Temporal lobe (tissue), 2 donors: ENCODE measurements around a stretch of chr6.

GRCh38 chr6:12010131-12010570 lies 2.0 kb upstream of the HIVEP1 start:
- RAMPAGE, long total RNA = no peak

GRCh38 chr6:12065023-12066073 lies 53.2 kb downstream of the HIVEP1 start:
- RAMPAGE, long total RNA = no peak

GRCh38 chr6:12324061-12324289 lies 33.8 kb downstream of the EDN1 start:
- RAMPAGE, long total RNA = no peak

- RAMPAGE, long total RNA = no peak
Measured at GRCh38 chr6:12366585-12367113, 76.5 kb downstream of the EDN1 start.

- RAMPAGE, long total RNA = no peak
Measured at GRCh38 chr6:12422724-12423249, 132.6 kb downstream of the EDN1 start.

DNA sequence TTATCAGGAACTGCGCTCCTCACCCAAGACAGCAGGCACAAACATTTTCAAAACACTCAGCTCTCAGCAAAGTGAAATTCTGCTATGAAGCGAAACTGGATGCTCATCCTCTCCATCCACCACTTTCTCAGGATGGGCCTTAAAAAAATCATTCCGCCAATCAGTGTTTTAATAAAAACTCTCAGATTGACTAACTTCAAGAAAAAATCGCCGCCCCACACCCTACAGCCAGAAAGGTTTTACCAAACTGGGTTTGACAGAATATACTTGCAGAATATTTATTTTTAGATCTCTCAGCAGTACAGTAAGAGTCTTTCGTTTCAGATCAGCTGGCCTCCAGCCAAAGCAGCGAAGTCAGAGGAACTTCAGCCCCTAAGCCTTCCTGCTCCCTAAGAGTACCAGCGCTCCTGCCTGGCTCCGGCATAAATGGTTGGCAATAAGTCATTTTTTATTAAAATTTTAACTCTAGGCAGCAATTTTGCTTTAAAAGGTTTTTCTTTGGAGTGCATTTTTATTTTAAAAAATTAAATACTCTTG lies 24.7 kb downstream of the TBC1D7 start:
- RAMPAGE, long total RNA = no peak

DNA sequence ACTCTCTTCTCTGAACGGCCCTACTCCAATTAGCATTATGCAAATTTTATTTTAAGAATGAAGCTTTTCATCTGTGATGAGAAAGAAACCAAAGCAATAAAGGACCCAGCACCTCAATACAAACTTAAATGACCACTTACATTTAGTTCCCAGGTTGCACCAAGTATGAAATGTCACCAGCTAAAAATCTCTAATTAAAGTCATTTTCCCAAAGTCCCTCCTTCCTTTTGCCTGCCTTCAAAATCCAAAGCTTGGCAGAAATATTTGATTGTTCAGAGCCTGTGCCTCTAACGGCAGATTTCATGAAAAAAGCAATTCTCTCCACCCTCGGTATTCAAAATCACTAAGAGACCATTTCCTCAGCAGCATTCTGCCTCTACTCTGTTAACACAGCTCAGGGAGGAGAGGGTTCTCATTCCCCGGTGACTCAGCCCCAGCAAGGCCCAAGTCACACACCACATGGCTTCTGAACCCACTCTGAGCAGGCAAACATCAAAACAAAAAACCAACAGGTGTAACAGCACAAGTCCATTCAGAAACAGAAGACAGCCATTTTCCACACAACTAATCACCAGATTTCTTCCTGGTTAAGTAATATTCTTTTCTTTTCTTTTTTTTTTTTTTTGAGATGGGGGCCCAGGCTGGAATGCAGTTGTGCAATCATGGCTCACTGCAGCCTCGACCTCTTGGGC lies 55.6 kb downstream of the GFOD1 start:
- RAMPAGE, long total RNA = no peak

GRCh38 chr6:13470043-13470941 lies 17.1 kb downstream of the GFOD1 start:
- RAMPAGE, long total RNA = no peak

DNA sequence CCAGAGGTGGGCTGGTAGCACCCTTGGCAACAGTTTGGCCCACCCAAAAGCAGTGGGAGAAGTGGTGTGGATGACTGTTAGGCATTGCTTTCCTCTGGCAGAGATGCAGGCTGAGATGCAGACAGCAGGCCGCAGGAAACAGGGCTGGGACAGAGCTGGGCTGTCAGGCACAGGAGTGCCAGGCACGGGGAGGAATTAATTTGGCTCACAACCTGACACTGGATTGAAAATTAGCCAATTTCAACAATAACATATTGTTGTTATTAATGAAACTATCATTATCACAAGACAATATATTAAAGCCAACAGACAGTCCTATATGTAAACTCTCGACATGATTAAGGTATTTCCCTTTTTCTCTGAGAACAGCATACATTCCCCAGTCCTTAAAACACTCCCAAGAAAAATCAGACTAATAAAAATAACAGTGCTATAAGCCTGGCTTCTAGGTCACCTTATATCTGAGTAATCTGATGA lies 15.6 kb upstream of the SIRT5 start:
- RAMPAGE, long total RNA = no peak

- RAMPAGE, long total RNA = no peak
Measured at GRCh38 chr6:13578959-13579241, 4.5 kb downstream of the SIRT5 start.

DNA sequence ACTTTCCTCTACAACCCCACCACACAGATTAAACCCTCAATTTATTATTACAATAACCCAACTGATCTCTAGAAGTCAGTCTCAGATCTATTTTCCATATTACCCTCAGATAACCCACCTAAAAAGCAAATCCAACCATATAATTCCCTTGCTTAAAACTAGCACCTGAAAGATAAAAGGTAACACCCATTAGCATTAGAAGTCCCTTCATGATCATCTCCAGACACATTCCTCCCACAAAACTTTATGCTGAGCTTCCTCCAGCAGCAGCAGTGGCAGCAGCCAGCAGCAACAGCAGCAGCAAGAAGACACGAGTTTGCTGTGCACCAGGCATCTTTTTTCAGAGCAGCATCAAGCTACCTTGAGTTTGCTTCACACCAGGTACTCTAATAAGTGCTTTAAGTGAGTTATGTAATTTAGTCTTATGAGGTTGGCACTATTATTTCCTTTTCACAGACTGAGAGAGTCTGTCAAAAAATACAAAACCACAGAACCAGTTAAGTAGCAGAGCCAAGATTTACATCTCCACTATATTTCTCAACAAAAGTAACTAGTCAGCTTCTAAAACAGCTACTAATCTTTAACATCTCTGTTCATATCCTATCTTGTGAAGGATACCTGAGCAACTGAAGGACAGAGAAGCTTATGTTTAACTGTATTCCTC lies 23.8 kb downstream of the RANBP9 start:
- RAMPAGE, long total RNA = no peak

DNA sequence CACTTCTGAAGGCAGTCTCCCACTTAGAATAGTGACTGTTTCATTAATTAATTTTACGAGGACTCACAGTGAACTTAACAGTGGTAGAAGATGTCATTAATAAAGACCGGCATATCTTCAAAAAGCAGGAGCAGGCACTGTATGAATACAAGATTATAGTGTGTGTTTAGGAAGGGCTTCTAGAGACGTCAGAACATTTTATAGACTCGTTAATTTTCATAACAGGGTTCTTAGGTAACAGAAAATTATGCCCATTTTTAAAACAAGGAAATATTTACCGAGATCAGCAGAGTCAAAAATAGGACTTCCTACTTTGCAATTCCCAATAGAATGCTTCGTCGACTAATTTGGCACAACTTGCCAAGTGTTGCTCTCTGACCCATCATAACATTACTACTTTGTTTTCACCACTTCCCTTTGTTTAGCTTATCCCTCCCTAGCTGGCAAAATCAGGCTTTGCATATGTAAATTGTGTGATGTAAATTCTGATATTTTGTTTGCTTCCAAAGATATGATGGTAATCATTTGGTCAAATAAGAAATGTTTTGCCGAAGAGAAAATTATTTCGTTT lies 855 bp upstream of the RANBP9 start:
- RAMPAGE, long total RNA = no peak

DNA sequence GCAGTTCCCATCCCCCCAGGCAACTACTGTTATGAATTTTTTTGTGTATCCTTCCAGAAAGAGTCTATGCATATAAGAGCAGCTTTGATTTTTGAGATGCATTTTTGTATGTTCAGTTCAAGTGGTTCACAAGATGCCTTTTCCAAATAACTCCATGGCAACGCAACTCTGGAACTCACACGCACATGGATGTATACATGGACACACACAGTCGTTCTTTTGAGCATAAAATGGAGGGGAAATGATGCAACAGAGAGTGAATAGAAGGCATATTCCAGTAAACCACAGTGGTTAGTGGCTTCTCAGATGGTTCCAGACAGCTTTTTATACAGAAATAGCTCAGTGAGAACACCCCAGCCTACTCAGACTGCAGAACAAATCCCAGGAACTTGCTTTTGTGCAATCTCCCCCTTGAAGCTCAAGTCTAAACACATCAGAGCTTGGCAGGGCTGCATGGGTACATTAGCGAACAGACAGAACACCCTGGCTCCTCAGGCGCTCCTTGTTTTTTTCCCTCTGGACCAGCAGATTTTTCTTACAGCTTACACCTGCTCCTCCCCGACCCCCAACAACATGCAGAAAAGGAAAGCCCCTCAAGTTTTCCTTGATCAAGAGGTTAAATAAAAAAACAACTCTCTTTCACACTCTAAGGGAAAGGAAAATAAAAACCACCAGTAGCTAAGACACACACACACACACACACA lies 51.0 kb upstream of the RANBP9 start:
- RAMPAGE, long total RNA = no peak

GRCh38 chr6:13810983-13811437 lies 3.3 kb downstream of the MCUR1 start:
- RAMPAGE, long total RNA = no peak

DNA sequence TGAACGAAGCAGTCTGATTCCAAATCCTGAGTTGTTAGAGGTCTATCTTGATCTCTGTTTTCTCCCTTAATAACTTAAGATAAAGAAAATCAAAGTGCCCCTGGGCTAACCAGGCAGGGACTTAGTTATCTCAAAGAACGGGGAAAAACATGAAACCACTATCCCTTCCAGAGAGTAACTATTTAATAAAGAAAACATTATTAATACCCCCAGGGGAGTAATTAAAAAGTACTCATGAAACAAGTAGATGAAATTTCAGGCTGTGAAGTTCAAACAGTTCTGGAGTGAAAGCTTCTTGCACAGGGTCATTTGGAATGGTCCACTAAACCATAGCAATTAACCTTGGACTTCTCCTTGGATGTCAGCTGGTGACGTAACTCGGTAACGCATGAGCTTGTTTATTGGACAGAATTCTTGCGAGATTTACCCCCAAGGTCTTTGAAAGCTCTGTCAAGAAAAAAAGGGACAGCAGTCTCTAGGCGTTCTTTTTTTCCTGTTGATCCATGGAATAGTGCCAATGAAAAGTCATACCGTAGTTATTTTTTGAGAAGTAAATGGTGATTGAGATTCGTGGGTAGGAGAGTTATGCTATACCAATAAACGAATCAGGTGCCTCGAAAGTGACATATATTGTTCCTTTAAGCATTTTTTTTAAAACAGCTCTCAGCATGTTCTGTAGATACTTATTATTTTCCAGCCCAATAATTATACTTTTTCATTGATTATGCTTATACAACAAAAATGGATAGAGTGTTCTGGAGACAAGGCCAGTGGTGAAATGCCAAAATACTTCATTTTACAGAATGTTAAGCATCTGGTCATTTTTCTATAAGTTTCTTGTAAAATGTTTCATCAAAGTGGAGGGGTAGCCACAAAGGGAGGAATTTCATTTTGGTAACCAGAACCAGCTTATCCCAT lies 2.3 kb downstream of the CD83 start:
- RAMPAGE, long total RNA = no peak

DNA sequence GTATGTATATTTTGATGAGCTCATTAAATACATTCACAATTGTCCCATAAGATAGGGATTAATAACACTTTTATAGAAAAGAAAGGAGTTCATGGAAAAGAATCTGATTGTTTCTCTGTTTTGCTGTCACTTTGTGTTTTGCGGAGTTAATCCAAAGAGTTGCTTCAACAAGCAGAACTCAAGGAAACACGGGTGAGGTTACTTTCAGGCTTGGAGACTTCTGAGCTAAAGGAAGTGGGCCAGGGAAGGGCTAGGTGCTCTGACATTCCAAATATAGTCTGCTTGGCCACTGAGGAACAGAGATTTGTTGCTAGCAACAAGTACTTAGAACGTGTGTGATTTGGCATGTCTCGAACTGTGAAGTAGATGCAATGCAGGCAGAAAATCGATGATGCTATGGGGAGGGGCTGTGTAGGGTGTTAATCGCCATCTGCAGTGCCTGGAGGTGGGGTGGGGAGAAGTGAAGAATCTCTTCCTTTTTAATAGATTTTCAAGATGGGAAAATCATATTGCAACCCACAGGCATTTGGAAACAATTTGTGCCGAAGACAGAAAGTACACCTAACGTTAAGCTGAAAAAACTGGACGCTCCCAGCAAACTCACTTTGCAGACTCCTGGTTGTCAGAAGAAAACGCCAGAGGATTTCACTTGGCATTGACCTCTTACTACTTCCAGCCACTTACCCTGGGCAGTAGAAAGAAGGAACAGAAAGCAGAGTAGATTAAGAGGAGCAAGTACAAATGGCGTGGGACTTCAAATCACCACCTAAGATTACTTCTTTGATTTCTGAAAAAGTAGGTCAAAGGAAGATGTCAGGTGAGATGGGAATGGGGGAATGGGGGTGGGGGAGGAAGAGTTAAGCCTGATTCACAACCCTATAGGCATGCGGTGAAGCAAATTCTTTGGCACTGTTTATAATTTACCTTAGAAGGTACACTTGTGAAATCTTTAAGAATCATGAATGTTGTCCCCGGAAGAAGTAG lies 314.0 kb downstream of the CD83 start:
- RAMPAGE, long total RNA = no peak

- RAMPAGE, long total RNA = no peak
Measured at GRCh38 chr6:14656715-14657088, 539.1 kb downstream of the CD83 start.

GRCh38 chr6:14727270-14727855 lies 518.5 kb upstream of the JARID2 start:
- RAMPAGE, long total RNA = no peak

DNA sequence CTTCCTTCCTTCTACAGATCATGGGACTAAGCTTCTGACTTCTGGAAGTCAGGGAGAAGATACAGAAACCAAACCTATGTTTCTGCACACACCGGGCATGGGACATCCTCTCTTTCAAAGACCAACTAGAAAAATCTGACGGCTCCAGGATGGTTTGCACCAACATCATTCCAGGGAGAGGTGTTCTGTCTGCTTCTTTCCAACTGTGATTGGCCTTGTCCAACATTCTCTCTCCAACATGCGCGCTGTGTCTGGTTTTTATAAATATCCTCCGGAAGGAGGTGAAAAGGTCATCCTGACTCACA lies 475.5 kb upstream of the JARID2 start:
- RAMPAGE, long total RNA = no peak

DNA sequence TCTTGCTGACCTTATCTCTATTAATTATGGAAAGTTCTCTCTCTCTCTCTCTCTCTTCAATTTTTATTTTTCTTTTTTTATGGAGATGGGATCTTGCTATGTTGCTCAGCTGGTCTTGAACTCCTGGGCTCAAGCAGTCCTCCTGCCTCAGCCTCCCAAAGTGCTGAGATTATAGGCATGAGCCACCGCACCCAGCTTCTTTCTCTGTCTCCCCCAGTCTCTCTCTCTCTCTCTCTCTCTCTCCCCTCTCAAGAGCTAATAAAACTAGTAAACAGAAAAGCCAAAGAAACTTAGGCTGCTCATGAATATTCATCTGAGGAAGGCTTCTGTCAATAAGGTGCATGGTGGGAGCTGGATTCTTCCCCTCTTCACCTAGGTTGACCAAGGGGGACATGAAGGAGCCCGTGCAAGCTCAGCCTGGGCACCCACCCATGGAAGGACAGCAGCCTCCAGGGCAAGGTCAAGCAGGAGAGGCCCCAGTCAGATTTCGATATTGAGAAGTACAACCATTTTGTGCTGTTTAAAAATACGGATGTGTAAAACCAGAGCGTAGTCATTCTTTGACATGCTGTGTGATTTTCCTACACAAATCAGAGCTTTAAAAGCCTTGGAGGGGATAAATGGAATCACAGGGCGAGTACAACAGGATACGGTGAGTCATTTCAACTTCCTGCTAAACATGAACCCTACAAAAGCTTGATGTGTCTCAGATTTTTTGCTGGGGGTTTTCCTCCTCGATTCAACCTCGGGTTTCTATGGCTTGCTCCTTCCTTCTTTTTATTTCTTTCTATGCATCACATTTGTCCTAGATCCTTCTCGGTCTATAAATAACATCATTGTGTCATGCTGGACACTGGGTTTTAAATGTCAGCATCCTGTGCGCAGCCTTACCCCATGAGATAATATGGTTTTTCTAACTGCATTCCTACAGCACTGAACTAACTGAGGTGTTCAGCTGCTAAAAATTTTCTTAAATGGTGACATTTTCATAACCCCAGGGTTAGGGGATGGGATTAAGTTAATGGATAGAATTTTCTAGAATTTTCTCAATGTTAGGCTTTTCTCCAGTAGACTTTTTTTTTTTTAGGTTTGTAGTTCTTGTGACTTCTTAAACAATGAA lies 368.9 kb upstream of the JARID2 start:
- RAMPAGE, long total RNA = no peak